ENCODE data around the gene TOMM20.

- PRO-cap: no peak
CAGE:
- cytosol, long polyA minus RNA: no peak
- cytosol, long polyA plus RNA: no peak
- long polyA plus RNA: no peak
- nucleus, long polyA minus RNA: no peak
- nucleus, long polyA plus RNA: no peak
Measured at GRCh38 chr1:235015803-235016219, 112.8 kb downstream of the TOMM20 start.

- PRO-cap: no peak
CAGE:
- cytosol, long polyA minus RNA: no peak
- cytosol, long polyA plus RNA: no peak
- long polyA plus RNA: no peak
- nucleus, long polyA minus RNA: no peak
- nucleus, long polyA plus RNA: no peak
Measured at GRCh38 chr1:235090347-235091319, 38.0 kb downstream of the TOMM20 start.

GRCh38 chr1:235106862-235107786 lies 21.5 kb downstream of the TOMM20 start:
- PRO-cap: unidirectional peak, minus-strand start at chr1:235107042
CAGE:
- cytosol, long polyA minus RNA: no peak
- cytosol, long polyA plus RNA: no peak
- long polyA plus RNA: no peak
- nucleus, long polyA minus RNA: no peak
- nucleus, long polyA plus RNA: no peak

DNA sequence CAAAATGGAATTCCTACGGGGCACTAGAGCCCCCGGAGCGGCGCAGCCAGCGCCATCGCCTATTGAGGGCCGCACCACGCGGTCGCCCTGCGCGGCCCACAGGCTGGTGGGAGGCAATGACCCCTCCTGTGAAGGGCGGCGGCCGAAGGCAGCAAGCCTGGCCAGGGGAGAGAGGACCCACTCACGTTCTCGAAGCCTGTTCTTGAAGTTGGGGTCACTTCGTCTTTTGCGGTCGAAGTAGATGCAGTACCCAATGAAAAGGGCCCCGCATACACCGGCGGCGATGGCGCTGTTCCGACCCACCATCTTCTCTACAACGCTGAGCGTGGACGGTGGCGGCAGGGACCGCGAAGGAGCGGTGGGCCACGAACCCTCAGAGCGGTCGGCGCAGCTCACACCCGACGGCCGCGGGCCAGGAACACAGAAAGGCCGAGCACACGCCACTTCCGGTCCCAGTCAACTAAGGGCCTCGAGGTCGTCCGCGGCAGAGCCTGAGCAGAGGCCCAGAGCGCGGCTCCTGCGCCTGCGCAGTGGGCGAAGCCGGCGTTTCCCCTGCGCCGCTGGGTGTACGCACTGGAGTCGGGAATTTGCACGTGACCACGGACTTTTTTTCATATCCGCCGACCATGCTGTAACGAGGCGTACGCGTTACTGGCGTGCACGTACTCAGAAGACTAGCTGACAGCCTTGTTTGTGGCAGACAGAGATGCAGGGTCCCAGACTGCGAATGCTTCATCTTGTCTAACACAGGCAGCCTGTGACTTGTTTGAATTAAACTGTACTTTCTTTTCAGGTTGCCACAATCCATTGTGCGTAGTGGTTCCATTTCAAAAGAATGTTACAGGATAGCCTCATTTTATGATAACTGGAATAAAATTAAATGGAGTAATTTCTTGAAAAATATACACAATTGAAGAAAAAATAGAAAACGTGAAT lies at the start of gene TOMM20:
TSS of gene TOMM20 (minus strand) at position 428 of the 936 bp plus-strand sequence.
- PRO-cap: bidirectional peak, plus-strand start at position 26 of the sequence, minus-strand start at position 86 of the sequence; bidirectional peak, plus-strand start at position 669 of the sequence, minus-strand start at position 428 of the sequence
CAGE:
- cytosol, long polyA minus RNA: start-site peak on the minus strand centred at position 416 of the sequence, 47 bp wide, 508 reads
- cytosol, long polyA plus RNA: start-site peak on the minus strand centred at position 284 of the sequence, 41 bp wide, 55 and 62 reads in 2 replicates; start-site peak on the minus strand centred at position 457 of the sequence, 129 bp wide, 514 and 928 reads in 2 replicates
- long polyA plus RNA: start-site peak on the minus strand centred at position 413 of the sequence, 226 bp wide, 1,708 and 2,071 reads in 2 replicates
- nucleus, long polyA minus RNA: start-site peak on the minus strand centred at position 409 of the sequence, 35 bp wide, 178 reads
- nucleus, long polyA plus RNA: no peak

GRCh38 chr1:235161686-235162116 lies 651 bp upstream of the RBM34 start:
- PRO-cap: no peak
CAGE:
- cytosol, long polyA minus RNA: no peak
- cytosol, long polyA plus RNA: no peak
- long polyA plus RNA: no peak
- nucleus, long polyA minus RNA: no peak
- nucleus, long polyA plus RNA: no peak

DNA sequence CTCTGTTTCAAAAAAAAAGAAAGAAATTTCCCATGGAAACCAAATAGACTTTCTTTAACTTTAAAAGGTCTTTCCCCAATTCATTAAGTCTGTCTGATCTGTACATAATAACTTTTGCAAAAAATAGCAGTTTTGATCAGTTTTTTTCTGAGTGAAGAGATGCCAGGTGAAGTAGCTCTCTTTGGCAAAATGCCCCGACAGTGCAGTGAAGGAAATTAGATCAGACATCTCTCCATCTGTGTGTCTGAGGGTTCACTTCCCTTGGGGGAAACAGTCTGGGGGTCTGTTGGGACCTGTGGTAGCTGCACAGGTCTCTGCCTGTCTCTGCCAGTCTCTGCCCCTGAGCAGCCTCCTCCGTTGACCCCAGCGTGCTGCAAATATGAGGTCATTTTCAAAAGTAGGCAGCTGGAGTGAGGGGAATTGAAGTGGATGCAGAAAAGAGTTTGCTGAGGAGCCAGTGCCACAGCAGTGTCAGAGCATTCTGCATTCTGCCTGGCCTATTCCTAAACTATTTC lies 54.5 kb downstream of the TBCE start:
- PRO-cap: no peak
CAGE:
- cytosol, long polyA minus RNA: no peak
- cytosol, long polyA plus RNA: no peak
- long polyA plus RNA: no peak
- nucleus, long polyA minus RNA: no peak
- nucleus, long polyA plus RNA: no peak

DNA sequence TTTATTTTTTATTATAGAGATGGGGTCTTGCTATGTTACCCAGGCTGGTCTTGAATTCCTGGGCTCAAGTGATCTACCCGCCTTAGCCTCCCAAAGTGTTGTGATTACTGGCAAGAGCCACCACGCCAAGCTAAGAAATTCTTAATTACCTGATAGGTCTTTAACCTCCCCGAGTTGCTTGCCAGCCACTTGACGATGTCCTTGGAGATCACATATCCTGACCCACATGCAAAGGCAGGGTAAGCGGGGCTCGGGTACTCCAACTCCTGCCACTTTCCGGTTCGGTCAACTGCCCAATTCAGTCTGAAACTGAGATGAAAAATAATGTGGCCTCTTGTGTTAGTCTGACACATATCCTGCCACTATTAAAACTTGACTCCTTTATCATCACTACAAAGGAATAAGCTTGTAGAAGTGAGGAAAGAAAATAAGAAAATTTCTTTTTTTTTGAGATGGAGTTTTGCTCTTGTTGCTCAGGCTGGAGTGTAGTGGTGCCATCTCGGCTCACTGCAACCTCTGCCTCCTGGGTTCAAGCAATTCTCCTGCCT lies 50.2 kb downstream of the B3GALNT2 start:
- PRO-cap: no peak
CAGE:
- cytosol, long polyA minus RNA: no peak
- cytosol, long polyA plus RNA: no peak
- long polyA plus RNA: no peak
- nucleus, long polyA minus RNA: no peak
- nucleus, long polyA plus RNA: no peak

GRCh38 chr1:235503252-235503726 lies 963 bp downstream of the B3GALNT2 start:
- PRO-cap: unidirectional peak, plus-strand start at chr1:235503395
CAGE:
- cytosol, long polyA minus RNA: no peak
- cytosol, long polyA plus RNA: no peak
- long polyA plus RNA: no peak
- nucleus, long polyA minus RNA: no peak
- nucleus, long polyA plus RNA: no peak

DNA sequence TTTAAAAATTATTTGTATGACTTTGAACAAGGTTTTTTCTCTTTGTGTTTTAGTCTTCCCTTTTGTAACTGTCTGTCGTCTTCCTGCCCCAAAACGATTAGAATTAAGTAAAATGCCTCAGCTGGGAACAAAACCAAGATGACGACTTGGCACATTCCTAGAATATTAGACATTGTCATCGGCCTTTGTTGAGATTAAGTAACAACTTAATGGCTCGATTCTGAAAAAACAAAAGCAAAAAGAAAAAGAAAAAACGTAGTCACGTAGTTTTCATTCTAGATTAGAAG lies 17.1 kb downstream of the GNG4 start:
- PRO-cap: unidirectional peak, minus-strand start at position 101 of the sequence
CAGE:
- cytosol, long polyA minus RNA: no peak
- cytosol, long polyA plus RNA: no peak
- long polyA plus RNA: no peak
- nucleus, long polyA minus RNA: no peak
- nucleus, long polyA plus RNA: no peak

DNA sequence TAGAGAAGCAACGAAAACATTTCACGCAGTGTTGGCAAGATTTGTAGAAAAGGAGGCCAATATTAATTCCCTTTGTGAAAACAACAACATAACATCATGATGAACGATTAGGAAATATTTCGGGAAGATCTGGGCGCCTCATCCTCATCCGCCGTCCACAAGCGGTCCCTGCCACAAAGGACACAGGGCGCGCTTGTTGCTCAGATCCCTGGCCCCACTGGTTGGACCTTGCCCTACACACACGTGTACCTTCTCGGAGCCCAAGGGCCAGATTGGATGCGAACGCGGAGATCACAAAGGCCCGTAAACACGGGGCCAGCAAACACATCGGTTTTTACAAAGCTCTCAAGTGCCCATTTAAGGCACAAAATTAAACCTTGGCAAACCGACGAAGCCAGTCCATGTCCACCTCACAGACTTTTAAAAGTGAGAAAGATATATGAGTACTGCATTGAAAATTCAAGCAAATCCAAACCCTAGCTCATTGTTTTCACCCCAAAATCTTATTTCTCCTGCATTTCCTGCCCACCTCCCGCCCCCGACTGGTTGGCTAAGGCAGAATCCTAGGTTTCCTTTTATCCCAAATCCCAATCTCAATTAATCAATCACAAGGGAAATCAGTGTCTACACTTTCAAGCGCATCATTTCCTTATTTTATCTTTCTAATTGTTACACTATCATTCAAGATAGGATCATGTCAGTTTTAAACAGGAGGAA lies 1.5 kb upstream of the GNG4 start:
- PRO-cap: no peak
CAGE:
- cytosol, long polyA minus RNA: no peak
- cytosol, long polyA plus RNA: no peak
- long polyA plus RNA: no peak
- nucleus, long polyA minus RNA: no peak
- nucleus, long polyA plus RNA: no peak

DNA sequence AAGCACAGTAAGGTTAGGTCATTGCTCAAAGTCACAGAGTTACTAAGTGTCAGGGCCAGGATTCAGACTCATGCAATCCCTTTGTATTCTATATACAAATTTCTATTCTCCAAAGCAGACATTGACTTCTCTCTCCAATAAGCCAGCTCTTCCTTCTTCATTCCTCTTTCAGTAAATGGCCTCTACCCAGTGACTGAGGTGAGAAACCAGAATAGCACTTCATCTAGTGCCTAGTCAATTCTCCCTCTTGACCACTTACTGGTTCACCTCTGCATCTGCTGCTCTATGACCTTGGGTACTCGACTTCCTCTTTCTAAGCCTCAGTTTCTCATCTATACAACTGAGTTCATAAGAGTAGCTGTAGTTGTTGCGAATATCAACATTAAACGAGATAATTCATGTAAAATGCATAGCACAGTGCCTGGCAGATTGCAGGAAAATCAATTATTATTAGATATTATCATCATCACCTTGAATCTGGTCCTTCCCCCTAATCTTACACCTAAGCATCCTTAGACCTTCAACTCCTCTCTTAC lies 12.4 kb downstream of the LYST start:
- PRO-cap: no peak
CAGE:
- cytosol, long polyA minus RNA: no peak
- cytosol, long polyA plus RNA: no peak
- long polyA plus RNA: no peak
- nucleus, long polyA minus RNA: no peak
- nucleus, long polyA plus RNA: no peak

DNA sequence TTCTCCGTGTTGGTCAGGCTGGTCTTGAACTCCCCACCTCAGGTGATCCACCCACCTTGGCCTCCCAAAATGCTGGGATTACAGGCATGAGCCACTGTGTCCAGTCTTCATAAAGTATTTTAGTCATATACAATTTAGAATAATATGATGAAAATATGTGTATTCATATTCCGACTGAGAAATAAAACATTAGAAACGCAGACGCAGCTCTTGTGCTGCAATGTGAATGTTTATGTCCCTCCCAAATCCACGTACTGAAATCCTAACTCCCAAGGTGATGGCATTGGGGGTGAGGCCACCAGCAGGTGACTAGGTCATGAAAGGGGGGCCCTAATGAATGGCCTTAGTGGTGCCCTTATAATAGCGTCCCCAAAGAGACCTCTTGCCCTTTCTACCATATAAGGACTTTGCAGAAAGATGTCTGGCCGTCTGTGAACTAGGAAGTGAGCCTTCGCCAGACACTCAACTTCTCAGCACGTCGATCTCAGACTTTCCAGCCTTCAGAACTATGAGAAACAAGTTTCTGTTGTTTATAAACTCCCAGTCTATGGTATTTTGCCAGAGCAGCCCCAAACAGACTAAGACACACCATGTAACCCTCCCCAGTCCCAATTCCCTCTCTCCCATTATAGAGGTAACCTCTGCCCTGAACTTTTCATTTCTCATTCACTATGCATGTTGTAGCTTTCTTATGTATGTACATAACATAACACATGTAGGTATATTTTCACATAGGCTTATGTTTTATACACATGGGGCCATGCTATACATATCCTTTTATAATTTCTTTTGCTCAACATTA lies 55.8 kb downstream of the NID1 start:
- PRO-cap: no peak
CAGE:
- cytosol, long polyA minus RNA: no peak
- cytosol, long polyA plus RNA: no peak
- long polyA plus RNA: no peak
- nucleus, long polyA minus RNA: no peak
- nucleus, long polyA plus RNA: no peak

- PRO-cap: no peak
CAGE:
- cytosol, long polyA minus RNA: no peak
- cytosol, long polyA plus RNA: no peak
- long polyA plus RNA: no peak
- nucleus, long polyA minus RNA: no peak
- nucleus, long polyA plus RNA: no peak
Measured at GRCh38 chr1:236041743-236042479, 23.0 kb downstream of the NID1 start.

DNA sequence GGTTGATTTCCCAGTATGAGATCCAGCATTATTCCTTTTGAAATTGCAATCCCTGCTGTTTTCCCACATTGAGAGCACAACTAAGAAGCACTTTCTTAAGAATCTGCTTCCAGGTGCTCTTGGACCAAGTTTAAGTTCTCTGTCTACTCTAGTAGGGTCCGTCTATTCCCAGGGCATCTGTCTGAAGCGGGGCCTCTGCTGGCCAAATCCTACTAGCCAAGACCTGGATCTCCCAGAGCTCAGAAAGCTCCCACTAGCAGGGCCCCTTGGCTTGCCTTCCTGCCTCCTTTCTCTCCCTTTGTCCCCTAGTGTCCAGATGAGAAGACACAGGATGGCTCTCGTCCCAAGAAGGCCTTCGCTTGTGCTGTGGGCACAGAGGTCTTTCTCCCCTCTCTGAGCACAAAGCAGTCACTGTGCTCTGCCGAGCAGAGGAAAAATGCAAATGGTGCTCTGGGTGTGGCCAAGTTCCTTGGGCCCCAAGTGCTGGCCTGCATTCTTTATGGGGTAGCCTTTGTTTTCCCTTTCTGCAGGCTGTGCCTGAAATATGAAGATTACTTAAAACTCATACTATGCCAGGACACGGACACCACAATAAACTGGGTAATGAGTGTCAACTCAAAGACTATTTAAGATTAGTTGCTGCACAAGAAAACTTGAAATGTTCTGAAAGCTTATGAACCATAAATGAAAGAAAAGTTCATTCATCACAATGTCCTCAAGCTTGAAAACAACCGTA lies 13.0 kb upstream of the GPR137B start:
- PRO-cap: no peak
CAGE:
- cytosol, long polyA minus RNA: no peak
- cytosol, long polyA plus RNA: no peak
- long polyA plus RNA: no peak
- nucleus, long polyA minus RNA: no peak
- nucleus, long polyA plus RNA: no peak

DNA sequence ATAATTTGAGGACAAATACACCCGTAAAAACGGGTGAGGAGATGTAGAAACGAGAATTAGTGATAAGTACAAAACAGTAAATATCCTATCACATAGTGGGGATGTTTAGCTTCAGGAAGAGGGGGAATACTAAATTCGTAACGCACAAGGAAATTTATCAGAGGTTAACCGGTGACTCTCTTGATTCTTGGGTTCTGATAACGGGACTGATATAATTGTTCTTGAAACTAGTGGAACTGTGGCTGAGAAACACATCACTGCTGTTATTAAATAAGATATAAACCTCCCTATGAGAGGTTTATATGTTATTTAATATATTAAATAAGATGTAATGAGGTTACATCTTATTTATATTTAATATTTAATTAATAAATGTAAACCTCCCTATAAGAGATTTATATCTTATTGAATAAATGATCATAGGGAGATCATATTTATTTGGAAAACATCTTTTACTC lies 1.4 kb downstream of the MTR start:
- PRO-cap: no peak
CAGE:
- cytosol, long polyA minus RNA: no peak
- cytosol, long polyA plus RNA: no peak
- long polyA plus RNA: no peak
- nucleus, long polyA minus RNA: no peak
- nucleus, long polyA plus RNA: no peak

DNA sequence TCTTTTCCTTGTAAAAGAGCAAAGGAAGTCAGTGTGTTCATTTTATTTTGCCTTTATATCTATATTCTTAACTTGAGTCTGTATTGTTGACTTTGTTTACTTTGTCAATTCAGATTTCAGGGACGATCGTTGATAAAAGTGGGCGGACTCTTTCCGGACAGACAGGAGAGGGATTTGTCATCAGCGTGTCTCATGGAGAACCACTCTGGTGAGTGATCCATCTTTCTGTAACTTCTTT lies 21.2 kb downstream of the MTR start:
- PRO-cap: no peak
CAGE:
- cytosol, long polyA minus RNA: no peak
- cytosol, long polyA plus RNA: no peak
- long polyA plus RNA: no peak
- nucleus, long polyA minus RNA: no peak
- nucleus, long polyA plus RNA: no peak

GRCh38 chr1:236998524-236998855 lies 5.8 kb downstream of the MT1HL1 start:
- PRO-cap: no peak
CAGE:
- cytosol, long polyA minus RNA: no peak
- cytosol, long polyA plus RNA: no peak
- long polyA plus RNA: no peak
- nucleus, long polyA minus RNA: no peak
- nucleus, long polyA plus RNA: no peak

DNA sequence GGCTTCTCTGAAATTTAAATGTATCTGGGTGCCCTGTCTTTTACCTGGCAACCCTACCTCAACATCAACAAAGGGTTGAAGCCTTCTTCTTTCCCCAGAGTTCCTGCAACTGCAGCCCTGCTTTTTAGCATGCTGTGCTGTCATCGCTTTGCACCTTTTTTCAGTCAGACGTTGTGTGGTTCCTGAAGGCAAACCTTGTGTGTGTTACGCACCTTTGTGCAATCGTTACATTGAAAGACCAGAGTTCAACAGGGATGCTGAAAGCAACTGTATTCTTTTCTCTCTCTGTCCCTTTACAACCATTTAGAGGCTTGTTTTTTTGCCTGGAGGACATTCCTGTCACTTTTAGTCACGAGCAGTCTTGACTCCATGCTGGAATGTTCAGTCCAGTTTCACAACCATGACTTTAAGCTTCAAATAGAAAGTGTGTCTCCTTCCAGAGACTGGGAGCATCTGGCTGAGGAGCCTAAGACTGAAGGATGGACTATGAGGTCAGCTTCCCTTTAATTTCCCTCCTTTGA lies 10.7 kb upstream of the RYR2 start:
- PRO-cap: no peak
CAGE:
- cytosol, long polyA minus RNA: no peak
- cytosol, long polyA plus RNA: no peak
- long polyA plus RNA: no peak
- nucleus, long polyA minus RNA: no peak
- nucleus, long polyA plus RNA: no peak

DNA sequence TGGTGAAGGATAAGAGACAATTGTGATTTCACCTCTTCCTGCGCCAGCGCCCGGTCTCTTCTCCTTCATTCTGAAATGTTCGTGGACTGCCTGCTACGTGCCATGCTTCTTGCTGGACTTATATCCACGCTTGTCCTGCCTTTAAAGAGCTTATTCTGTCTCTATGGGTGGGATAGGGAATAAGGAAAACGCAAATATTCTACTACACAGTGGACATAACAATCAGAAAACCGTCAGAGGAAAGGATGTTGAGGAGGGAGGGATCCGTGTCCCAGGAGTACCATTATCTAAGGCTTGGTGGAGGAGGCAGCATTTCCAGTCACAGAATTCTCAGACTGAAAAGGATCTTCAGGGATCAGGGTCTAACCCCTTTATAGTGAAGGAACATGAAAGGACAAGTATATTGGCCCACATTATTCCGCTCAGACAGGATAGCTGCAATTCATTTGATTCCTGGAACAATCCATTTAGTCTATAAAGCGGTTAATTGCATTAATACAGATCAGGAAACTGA lies 11.6 kb downstream of the RYR2 start:
- PRO-cap: no peak
CAGE:
- cytosol, long polyA minus RNA: no peak
- cytosol, long polyA plus RNA: no peak
- long polyA plus RNA: no peak
- nucleus, long polyA minus RNA: no peak
- nucleus, long polyA plus RNA: no peak

- PRO-cap: no peak
CAGE:
- cytosol, long polyA minus RNA: no peak
- cytosol, long polyA plus RNA: no peak
- long polyA plus RNA: no peak
- nucleus, long polyA minus RNA: no peak
- nucleus, long polyA plus RNA: no peak
Measured at GRCh38 chr1:237838357-237839117, 52.2 kb downstream of the ZP4 start.